Anterior vena cava (tissue), 1 donor: ENCODE data around the gene BST2.

- PRO-cap: no peak
These were observed 4.1 kb downstream of the BABAM1 start for GRCh38 chr19:17271281-17271727.

GRCh38 chr19:17328858-17329687, 5.6 kb downstream of the ANO8 start:
- PRO-cap: no peak

DNA sequence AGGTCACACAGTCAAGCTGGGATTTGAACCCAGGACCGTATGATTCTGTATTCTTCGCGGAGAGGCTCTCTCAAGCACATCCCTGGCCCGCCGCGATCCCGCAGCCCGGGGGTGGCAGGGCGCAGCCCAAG, 581 bp downstream of the ANO8 start:
- PRO-cap: no peak

GRCh38 chr19:17404959-17406337, at the start of gene BST2:
BST2 (minus strand) TSS chr19:17405630.
- PRO-cap: bidirectional peak, plus-strand start at chr19:17405755, minus-strand start at chr19:17405618

- PRO-cap: no peak
These were observed 13.7 kb downstream of the SLC27A1 start for GRCh38 chr19:17483926-17484539.

GRCh38 chr19:17581647-17582077, 26.2 kb downstream of the COLGALT1 start:
- PRO-cap: no peak

DNA sequence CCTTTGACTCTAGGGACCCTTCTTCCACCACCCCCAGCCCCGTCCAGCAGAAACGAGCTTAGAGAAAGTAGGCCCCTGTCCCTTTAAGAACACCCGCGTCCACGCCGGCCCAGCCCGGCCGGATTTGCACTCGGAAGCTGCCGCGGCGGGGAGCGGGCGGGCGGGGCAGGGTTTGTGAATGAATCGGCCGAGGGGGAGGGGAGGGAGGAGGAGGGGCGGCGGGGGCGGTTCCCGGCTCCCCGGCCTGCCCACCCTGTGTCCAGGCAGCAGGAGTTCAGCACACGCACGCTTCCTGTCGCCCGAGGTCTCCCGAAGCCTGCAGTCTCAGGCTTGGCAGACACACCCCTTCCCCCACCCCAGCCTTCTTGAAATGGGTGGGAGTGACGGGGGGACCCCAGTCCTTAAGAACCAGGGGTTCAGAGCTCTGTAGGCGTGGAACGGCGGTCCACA, 1.5 kb downstream of the UNC13A start:
- PRO-cap: unidirectional peak, plus-strand start at position 256 of the sequence

GRCh38 chr19:17727029-17727889, 8.0 kb downstream of the MAP1S start:
- PRO-cap: no peak

- PRO-cap: no peak
These were observed 15.9 kb upstream of the B3GNT3 start for GRCh38 chr19:17779160-17779333.

GRCh38 chr19:17846169-17846959, 1.4 kb downstream of the JAK3 start:
- PRO-cap: no peak

GRCh38 chr19:17943204-17943705, 10.4 kb downstream of the CCDC124 start:
- PRO-cap: no peak

DNA sequence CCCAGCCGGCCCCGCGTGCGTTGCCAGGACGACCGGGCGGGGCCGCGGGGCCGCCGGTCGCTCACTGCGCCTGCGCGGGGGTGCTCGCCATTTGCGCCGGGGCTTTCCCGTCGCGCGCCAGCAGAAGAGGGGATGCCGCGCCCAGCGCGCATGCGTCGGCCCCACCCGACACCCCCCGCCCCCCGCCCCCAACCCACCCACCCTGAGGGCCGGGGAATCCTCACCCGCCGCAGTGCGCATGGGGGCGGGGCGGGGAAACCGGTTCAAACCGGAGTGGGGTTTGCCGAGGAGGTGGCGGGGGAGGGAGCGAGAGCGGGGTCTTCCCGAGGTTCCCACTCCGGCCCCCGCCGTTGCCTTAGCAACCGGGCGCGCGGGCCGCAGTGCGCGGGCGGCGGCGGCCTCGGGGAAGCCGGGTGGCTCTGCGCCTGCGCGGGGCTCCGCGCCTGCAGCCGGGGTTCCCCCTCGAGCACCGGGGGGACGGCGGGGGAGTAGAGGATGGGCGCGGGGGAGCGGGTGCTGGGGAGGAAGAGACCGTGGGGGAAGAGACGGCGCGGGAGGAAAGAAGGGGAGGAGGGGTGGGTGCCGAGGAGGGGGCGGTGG, 15.2 kb downstream of the CCDC124 start:
- PRO-cap: bidirectional peak, plus-strand start at position 90 of the sequence, minus-strand start outside the sequence; unidirectional peak, plus-strand start at position 290 of the sequence

DNA sequence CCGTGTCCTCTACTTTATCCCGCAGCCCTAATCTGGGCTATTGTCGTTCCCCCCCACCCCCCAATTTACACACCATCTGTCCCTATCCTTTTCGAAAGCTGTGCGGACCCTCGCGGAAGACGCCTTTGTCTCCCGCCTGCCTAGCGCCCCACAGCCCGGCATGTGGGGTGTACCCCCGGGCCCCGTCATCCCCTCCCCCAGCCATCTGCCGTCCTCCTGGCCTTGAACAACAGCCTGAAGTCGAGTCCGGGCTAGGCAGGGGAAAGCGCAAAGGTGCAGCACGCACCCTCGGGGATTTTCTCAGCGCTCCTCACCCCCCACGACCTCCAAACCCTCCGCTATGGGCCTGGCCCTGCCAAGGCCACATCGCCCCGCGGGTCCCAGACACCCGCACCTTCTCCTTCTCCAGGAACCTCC, 16.1 kb downstream of the CCDC124 start:
- PRO-cap: no peak

DNA sequence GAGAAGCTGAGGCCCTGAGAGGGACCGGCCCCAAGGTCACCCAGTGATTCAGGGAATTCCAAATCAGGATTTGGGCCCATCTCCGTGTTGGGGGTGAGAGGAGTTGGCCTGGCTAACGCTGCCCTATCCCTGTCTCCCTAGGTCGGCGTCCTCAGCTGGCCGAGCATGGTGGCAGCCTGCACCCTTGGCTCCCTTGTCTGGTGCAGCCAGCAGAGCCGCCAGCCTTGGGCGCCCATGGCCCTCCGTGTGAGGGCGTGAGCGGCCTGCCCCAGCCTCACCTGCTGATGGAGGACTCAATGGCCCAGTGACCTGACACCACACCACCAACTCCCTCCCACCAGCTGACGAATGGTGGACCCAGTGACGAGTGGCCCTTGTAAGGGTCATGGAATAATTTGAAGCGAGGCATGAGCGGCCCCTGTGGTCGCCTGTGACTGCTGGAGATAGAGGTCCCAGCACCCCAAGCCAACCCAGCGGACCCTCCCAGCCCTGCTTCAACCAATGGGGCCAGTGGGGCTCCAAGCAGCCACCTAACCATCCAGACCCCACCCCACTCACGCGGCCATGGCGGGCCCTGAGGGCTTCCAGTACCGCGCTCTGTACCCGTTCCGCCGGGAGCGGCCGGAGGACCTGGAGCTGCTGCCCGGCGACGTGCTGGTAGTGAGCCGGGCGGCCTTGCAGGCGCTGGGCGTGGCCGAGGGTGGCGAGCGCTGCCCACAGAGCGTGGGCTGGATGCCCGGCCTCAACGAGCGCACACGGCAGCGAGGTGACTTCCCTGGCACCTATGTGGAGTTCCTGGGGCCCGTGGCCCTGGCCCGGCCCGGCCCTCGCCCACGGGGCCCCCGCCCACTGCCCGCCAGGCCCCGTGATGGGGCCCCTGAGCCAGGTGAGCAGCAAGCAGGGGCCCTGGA, 2.6 kb downstream of the PIK3R2 start:
- PRO-cap: no peak

DNA sequence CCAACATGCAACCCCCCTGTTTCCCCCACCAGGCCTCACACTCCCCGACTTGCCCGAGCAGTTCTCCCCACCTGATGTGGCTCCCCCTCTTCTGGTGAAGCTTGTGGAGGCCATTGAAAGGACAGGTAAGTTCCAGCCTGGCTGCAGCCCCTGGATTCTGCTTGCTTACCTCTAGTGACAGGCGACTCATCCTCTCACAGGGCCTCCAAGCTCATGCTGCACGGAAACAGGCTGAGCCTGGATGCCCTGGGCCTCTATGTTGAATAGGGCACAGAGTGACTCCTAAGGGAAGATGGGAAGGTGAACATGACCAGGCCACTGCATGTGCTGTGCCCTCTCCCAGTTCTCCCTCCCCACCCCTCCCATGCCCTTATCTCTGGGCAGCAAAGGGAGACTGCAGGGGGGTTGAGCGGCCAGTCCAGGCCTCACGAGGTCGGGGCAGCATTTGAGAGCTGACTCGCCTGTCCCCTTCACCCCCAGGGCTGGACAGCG, 7.5 kb downstream of the PIK3R2 start:
- PRO-cap: no peak

DNA sequence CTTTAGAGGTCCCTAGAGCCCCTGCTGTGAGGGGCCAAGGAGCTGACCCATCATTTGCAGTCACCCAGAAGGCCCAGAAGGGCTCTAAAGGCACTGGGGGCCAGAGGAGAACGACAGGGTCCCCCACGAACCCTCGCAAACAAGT, 200 bp downstream of the IQCN start:
- PRO-cap: no peak

DNA sequence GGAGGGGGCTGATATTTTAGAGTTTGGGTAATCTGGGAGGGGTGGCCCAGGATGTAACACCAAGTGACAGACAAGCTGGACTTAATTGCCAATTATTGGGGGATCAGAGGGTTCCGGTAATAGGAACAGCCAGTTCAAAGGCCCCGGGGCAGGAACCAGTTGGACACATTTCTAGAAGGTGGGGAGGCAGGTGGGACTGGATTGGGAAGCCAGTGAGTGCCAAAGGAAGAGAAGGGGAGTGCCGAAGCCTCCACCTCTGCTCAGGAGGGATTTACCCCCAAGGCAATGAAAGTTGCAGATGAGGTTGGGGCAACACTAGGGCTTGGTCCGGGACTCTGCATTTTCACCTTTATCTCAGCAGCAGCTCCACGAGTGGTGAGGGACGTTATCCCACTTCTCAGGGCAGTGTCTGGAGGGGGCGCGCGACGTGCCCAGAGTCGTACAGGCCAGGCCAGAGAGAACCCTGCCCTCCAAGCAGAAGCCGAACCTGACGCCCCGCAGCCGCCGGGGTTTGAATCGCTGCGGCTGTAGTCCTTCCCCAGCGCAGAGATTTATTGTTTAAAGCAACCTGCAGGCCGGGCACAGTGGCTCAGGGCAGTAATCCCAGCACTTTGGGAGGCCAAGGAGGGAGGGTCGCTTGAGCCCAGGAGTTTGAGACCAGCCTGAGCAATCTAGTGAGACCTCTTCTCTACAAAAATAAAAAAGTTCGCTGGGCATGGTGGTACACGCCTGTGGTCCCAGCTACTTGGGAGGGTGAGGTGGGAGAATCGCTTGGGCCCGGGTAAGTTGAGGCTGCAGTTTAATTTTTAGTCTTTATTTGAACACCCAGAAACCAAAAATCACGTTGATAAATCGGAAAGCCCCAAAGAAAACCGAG, 5.8 kb upstream of the JUND start:
- PRO-cap: no peak

DNA sequence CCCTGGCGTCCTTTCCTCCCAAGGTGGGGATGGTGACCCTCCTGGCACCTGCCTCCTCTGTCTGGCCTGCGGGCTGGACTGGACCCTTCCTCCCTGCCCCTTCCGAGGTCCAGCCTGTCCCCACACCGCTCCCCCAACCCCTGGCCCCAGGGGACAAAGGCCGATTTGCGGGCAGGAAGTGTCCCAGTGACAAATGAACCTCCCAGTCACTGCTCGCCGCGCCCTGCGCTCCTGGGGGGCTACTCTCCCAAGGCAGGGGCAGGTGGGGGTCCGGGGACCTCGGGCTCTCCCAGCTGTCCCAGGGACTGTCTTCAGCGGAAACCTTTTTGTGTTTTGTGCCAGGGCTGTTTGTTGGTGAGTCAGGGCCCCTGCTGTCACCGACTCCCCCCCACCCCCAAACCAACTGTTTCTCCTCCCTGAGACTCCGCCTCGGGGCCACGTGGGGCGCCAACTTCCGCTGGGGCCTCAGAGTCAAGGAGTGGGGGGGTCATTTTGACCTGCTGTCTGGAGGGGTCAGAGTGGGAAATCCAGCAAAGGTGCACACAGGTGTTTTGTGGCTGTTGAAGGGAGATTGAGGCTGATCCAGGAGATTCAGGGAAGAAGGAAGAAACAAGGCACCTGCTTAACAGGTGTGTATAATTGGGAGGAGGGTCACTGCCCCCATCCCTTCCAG, 712 bp downstream of the PGPEP1 start:
- PRO-cap: unidirectional peak, minus-strand start at position 328 of the sequence

- PRO-cap: bidirectional peak, plus-strand start at chr19:18374717, minus-strand start at chr19:18374404
These were observed 11.6 kb upstream of the GDF15 start for GRCh38 chr19:18374211-18374946.

DNA sequence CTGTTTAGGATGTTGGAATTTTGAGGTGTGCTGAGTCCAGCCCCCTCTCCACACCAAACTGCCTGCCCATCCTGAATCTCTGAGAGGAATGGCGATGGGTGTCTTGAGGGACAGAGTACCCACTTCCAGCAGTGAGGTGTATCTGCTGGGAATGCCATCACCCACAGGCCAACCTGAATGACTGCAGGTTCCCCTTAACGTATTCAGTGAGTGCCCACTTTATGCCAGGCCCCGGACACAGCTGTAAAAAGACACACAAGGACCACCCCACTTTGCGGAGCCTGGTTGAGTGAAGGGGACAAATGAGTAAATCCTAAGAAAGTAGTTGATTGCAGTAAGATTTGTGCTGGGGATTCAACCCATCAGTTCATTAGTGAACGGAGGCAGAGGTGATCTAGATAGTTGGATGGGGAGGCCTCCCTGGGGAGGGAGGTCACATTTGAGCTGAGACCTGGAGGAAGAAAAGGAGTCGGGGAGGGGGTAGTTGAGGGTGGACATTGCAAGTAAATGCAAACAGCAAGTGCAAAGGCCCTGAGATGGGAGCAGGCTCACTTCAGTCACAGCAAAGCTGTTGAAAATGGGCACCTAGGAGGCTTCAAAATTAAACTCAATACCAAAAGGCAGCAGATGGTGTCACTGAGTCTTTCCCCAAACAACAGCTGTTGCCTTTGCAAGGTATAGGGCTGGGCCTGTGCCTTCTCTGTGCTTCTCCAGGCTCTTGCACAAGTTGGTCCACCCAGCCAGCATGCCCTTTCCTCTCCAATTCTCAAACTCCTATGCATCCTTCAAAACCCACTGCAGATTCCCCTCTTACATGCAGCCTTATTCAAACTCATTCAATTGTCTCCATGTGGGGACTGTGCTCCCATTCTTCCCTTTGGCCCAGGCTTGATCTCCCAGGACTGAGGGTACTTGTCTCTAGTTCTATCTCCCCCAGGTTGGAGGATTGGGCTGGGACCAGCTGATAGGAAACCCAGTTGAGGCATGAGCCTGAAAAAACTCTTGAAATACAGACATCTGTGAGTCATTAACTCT, 4.4 kb downstream of the GDF15 start:
- PRO-cap: no peak